H4 (cell line): ENCODE measurements around a stretch of chr12.

- RAMPAGE, long total RNA = no peak
Measured at GRCh38 chr12:111488110-111488909, 82.6 kb downstream of the SH2B3 start.

DNA sequence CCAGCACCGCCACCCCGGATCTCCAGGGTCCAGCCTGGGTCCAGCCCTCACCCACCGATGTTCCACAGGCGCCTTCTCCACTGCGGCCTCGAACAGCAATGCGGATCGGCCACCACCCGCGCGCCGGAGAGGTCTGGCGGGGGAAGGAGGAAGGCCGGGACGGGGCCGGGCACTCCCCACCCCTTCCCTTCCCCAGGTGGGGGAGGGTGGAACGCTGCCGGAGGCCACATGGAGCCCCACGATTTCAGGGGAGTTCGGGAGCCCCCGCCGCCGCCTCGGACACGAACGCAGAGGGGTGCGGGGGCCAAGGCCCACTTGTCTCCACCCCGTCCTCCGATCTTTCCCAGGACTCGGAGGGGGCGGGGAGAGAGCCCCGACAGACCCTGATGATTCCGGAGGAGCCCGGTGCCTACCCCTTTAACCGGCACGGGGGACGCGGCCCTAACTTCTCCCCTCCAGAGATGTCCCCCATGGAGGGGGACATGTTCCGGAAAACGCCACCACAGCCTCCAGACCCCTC is 1.2 kb downstream of the ATXN2 start:
- RAMPAGE, long total RNA = no peak

DNA sequence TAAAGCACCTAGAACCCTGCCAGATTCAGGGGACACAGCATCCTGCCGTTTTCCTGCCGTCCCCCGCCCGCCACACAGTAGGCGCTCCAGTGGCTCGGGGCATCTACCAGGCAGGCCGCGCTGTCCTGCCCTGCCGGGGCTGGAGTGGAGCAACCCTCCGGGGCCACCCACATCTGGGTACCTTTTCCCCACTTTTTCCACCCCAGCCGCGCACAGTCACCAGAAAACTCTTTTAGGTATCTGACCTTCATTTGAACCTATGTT is 747 bp upstream of the ATXN2 start:
- RAMPAGE, long total RNA = no peak

- RAMPAGE, long total RNA = no peak
Measured at GRCh38 chr12:111664735-111665615, 20.8 kb downstream of the BRAP start.

GRCh38 chr12:112249891-112250548 is 124.7 kb downstream of the TRAFD1 start:
- RAMPAGE, long total RNA = no peak

GRCh38 chr12:112887550-112888107 is 19.1 kb upstream of the OAS1 start:
- RAMPAGE, long total RNA = no peak

DNA sequence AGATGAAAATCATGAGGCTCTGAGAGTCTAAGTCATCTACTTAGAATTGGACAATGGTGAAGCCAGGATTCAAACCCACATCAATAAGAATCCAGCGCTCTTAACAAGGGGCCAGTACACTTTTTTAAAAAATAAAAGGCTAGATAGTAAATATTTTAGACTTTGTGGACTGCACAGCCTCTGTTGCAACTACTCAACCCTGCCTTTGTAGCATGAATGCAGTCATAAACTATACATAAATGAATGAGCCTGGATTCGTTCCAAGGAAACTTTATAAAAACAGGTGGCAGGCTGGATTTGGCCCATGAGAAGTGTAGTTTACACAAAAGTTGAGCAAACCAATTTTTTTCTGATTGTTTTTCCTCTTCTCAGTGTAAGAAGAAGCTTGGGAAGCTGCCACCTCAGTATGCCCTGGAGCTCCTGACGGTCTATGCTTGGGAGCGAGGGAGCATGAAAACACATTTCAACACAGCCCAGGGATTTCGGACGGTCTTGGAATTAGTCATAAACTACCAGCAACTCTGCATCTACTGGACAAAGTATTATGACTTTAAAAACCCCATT is 9.5 kb downstream of the OAS1 start:
- RAMPAGE, long total RNA = no peak

DNA sequence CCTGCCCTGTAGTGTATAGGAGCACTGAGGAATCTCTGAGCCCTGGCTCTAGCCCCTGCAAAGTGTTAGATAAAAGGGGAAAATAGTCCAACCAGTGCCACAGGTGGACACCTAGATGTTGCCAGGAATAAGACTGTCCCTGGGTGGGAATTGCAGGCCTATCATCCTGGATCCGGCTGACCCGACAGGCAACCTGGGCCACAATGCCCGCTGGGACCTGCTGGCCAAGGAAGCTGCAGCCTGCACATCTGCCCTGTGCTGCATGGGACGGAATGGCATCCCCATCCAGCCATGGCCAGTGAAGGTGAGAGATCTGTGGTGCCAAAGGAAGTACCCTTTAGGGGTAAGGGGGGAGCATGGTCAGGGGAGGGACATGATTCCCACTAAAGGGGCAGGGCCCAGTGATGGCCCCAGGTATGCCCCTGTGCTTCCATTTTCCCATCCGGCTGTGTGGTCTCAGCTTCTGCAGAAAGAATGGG is 8.8 kb upstream of the OAS2 start:
- RAMPAGE, long total RNA = no peak

- RAMPAGE, long total RNA = no peak
Measured at GRCh38 chr12:112971491-112972201, 6.7 kb upstream of the OAS2 start.

- RAMPAGE, long total RNA = no peak
Measured at GRCh38 chr12:113232850-113233815, 11.9 kb downstream of the TPCN1 start.

- RAMPAGE, long total RNA = no peak
Measured at GRCh38 chr12:113239799-113240621, 18.7 kb downstream of the TPCN1 start.

DNA sequence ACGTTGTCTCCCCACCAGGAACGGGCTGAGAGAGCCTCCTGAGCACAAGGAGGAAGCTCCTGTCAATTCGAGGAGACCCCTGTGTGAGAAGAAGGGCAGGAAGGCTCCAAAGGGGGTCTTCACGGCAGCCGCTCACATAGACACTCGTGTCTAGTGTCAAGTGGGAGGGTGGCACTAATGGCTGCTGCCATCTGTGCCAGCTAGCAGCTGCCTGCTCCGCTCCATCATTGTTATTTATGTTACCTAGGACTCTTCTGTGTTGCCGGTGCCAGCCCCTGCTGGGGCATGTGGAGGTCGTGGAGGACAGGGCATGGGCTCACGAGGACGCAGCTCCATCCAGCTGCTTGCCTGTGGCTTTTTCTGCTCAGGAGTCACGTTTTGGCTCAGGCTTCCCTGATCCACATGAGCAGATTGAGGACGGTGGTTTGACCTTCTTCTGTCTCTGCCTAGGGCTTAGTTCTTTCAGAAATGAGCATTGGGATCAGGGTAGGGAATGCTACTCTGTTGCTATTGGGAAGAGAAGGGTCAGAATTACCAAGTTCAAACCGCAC is 31.2 kb downstream of the TPCN1 start:
- RAMPAGE, long total RNA = no peak

DNA sequence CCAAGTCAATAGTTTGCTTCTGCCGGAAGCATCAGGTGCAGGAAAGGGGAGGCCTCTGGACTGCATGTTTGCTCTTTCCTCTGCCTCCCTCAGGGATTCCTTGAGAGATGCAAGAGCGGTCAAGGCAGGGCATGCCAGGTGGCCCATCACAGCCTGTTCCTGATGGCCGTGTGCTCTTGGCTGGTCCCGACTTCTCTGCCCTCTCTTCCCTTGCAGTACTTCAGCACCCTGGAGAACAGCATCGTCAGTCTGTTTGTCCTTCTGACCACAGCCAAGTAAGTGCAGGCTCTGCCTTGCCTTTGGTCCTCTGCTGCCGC is 51.7 kb downstream of the TPCN1 start:
- RAMPAGE, long total RNA = no peak

DNA sequence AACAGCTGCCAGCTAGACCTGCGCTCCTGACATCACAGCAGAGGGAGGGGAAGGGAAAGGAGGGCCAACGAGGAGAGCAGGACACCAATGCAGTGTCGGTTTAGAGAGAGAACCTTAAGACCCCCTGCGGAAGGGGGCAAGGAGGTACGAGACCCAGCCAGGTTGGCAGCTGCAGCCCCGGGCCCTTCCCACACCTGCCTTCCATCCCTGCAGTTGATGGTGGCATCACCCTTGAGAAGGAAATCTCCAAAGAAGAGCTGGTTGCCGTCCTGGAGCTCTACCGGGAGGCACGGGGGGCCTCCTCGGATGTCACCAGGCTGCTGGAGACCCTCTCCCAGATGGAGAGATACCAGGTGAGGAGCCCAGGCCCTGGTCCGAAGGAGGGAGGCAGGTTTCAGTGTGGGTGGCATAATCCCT is 42.2 kb downstream of the SLC8B1 start:
- RAMPAGE, long total RNA = no peak

DNA sequence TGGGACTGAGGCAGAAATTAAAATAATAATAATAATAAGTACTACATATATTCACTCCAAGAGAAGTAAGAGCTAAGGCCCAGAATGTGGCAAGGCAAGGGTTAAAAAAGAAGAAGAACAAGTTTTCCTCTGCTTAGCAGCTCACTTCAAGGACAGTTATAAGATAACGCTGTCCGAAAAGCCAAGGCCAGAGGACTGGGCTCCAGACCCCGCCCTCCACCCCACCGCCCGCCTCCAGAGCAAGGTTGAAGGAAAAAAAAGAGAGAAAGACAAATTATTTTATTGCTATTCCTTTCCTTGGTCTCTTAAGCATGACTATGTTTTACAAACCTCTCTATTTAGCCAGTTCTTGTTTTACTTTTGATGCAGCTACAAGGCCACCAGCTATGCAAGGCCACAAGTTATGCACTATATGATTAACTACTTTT is 1.7 kb upstream of the PLBD2 start:
- RAMPAGE, long total RNA = no peak

DNA sequence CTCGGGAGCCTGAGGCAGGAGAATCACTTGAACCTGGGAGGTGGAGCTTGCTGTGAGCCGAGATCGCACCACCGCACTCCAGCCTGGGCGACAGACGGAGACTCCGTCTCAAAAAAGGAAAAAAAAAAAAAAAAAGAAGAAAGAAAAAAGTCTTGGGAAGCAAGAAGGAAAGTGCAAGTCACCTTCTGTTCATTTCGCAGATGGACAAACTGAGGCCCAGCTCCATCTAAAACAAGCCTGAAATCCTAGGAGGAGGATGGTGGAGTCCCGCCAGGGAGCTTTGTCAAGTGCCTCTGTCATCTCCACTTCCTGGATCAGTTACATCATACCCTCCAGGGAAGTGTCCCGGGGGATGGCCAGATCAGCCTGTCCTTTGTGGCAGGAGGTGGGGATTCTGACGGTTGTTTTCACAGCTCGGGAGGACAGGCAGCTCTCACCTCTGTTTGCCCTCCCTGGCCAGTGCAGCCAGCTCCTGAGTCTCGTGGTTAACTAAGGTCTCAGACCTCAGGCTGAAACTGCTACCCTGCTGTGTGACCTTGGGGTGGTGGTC is 8.7 kb upstream of the SDSL start:
- RAMPAGE, long total RNA = no peak

GRCh38 chr12:113617017-113617503 is 145.4 kb upstream of the LHX5 start:
- RAMPAGE, long total RNA = no peak

- RAMPAGE, long total RNA = no peak
Measured at GRCh38 chr12:113861562-113862088, 104.5 kb downstream of the RBM19 start.

DNA sequence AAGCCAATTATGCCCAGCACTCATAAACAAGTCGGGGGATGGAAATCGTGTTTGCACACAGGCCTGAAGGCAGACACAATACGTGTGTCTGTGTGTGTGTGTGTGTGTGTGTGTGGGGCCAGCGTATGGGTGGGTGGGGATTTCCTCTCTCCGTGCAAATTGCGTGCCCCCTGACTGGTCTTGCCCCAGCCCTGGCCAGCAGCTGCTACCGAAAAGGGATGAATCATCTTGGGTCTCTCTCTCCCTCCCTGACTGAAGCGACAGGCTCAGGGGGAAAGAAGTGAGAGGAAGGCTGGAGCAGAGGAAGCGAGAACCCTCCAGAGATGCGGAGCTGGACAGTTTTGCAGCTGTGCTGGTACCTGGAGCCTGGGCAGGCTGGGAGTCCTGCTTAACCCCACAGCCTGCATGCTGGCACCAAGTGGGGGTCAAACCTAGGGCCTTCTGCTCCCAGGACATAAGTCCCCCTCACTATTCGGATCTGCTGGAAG is 103.0 kb downstream of the RBM19 start:
- RAMPAGE, long total RNA = no peak

DNA sequence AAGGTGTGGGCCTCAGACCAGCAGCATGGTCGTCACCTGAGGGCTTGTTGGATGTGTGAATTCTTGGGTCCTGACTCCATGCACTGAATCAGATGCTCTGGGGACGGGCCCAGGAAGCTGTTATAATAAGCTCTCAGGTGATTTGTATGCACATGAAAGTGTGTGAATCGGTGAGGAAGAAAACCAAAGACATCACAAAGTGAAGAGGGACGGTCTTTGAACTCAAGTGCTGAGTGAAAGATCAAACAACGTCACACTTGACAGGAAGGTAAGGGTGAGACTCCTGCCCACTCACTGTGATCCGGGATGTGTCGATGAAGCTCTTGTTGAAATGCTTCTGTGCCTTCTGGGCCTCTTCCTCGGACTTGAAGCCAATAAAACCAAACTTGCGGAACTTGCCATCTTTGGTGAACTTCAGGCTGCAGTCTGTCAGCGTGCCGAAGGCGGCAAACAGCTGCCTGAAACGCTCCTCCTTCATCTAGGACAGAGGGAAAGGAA is 4.1 kb downstream of the RBM19 start:
- RAMPAGE, long total RNA = no peak